Endometrial microvascular endothelial cells (primary cell): ENCODE measurements around a stretch of chr12.

DNA sequence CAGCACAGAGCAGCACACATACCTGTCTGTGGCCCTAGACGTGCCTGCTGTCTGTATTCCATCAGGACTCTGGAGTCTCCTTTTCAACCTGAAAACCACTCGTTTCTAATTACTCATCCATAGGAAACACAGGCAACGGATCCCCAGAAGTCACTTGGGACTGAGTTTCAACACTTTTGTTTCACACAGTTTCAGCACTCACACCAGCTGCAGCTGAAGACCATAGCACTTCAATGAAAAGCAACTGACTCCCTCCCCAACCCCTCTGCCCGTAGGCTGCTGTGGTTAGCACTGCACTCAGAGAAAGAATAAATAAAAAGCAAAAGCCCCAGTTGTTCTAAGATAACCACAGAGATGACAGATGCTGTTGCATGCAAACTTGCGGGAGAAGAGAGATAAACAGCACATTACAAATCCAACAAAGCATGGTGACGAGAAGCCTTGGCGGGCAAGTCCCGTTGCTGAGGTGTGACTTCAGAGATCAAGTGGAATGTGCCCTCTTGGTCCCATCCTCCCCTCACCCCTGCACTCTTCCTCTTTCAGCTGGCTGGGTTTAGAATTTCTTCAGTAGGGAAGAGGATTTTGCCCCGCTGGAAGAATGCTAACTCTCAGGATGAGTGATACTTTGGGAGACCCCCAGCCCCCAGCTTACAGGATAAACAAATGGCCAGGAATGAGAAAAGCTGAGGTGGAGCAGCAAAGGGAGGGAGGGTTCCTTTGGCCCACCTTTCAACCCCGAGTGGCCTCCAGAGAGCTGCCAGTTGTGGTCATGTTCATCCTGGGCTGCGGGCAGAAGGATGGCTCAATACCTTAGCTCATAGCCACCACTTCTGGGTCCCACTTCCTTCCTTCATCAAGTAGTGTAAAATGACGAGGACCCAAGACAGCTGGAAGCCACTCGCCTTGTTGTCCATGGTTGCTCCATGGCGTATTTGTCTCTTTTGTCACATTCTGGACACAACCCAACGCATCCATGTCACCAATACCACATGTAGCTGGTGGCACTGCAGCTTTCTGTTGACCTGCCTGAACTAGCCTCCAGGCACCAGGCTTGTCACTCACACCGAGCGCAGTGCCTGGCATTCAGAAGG is 24.5 kb downstream of the CRACR2A start:
- RAMPAGE, long total RNA = no peak

GRCh38 chr12:3905733-3906130 is 32.5 kb upstream of the PARP11 start:
- RAMPAGE, long total RNA = no peak

- RAMPAGE, long total RNA = no peak
Observed at GRCh38 chr12:3951018-3951241, 77.7 kb upstream of the PARP11 start.

DNA sequence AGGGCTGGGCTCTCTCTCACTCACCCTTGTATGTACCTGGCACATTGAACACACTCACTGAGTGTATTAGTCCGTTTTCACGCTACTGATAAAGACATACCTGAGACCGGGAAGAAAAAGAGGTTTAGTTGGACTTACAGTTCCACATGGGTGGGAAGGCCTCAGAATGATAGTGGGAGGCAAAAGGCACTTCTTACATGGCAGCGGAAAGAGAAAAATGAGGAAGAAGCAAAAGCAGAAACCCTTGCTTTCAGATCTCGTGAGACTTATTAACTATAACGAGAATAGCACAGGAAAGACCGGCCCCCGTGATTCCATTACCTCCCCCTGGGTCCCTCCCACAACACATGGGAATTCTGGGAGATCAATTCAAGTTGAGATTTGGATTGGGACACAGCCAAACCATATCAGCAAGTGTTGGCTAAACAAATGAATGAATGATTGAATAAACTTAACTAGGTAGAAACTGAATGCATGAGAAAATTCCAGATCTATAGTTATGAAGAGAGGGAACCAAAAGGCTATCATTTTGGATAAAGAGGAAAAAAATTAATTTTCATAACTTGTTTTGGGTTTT is 85.3 kb upstream of the PARP11 start:
- RAMPAGE, long total RNA = no peak

GRCh38 chr12:4031906-4032486 is 158.8 kb upstream of the PARP11 start:
- RAMPAGE, long total RNA = no peak

DNA sequence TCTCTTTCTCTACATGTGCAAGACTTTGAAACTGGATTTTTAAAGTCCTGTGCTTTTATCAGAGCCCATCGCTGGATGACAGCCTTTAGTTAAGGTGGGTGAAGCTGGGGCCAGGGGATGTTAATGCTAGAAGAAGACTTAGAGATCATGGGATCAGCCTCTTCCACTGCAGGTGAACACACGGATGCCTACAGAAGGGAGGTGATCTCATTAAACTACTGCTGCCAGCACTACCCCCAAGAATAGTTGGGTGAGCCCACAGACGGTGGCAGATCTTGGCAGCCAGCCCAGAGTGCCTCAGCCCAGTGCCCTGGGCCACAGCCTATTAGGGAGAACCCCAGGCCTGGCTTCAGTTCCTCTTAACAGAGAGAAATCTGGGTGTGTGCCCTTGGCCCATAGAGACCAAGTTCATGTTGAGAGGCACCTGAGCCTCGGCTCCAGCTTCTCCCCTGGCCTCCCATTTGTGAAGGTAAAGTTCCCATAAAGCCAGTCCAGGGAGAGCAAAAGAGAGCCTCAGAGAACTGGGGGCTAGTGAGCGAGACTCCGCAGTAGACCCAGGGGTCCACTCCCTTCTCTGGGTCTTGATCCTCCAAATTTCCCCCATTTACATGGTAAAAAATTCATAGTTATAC is 125.1 kb upstream of the CCND2 start:
- RAMPAGE, long total RNA = no peak

DNA sequence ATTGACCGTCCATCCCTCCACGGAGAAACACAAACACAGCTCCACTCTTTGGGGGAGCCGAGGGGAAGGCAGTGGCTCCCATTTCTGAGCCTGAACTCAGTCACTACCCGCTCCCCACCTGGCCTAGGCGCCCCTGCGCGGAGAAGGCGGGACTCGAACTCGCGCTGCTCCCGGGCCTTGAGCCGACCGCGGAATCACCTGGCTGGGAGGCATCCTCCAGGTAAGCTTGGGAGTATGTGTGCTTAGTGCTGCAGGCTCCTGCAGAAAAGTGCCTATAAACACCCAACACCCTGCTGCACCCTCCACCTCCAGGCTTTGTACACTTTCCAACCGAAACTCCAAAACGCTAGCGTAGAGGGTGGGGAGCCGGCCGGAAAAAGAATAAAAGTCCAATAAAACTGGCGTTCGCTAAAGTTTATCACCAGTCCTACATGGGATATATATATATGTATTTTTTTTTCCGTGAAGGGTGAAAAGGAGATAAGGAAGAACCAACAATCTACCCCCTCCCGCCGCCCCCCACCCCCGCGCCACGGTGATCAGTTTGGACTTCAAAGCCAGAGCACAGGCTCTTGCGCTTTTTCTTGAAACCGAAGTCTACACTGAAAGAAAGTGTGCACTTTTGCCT is 3.3 kb upstream of the CCND2 start:
- RAMPAGE, long total RNA = no peak

DNA sequence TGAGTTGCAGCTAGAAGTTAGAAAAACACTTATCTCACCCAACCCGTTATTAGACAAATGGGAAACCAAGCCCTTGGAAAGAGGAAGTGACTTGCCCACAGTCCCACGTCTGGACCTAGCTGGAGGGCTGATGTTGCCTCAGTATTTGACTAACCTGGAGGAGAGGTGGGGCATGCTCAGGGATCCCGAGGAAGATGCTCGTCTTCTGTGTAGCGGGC is 12.6 kb downstream of the CCND2 start:
- RAMPAGE, long total RNA = no peak

GRCh38 chr12:4287778-4288213 is 14.2 kb downstream of the CCND2 start:
- RAMPAGE, long total RNA = no peak

DNA sequence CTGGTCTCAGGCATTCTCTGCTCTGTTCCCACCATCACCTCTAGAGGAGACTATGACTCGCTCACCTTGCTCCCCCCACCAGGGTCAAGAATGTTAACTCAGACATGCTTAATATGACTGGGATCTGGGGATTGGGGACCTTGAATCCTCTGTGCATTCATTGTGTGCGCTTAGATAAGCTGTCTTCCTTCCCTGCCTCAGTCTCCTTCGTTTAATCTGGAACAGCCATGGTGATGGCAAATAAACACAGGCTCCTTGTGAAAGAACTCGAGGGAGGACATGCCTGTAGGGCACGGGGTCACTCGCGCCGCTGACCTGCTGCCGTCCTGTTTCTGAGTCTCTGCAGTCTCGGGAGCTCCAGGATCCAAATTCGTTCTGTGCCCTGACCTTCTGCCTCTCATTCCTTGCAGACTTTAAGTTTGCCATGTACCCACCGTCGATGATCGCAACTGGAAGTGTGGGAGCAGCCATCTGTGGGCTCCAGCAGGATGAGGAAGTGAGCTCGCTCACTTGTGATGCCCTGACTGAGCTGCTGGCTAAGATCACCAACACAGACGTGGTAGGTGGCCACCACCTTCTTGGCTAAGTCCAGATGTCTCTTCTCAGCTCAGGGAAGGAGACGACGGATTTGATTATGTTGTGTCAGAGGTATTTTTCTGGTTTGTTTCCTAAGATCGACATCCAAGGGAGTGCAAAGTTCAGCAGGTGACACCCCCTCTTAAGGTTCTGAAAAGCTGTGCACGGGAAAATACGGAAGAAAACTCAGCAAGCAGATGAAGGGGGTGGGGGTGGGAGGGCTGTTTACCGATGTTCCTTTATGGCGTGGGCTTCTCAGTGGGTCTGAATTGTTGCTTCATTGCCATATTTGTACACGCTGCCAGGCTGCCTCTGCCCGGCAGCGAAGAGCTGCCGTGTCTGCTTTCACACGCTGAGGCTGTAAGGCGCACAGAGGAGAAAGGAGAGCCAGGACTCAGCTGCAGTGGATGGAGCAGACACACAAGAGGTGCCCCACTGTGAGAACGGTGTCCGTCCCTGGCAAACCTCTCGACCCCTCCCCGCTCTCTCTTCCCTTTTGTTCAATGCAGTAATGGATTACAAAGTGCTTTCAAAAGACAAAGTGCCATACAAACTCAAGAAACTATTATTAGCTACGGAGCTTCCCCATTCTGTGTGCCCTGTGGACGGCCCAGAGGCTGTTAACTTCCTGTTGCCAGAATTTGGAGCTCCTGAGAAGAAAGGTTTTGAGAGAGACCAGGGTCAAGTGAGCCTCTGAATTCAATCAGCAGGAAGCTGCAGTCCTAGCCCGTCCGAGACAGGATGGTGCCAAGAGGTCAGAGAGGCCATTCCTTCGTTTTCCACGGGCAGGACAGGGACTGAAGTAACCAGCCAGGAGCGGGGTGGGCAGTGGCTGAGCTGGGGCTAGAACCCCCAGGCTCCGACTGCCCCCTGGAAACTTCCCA is 15.4 kb downstream of the CCND2 start:
- RAMPAGE, long total RNA = no peak

GRCh38 chr12:4701245-4701924 is 18.8 kb upstream of the GALNT8 start:
- RAMPAGE, long total RNA = no peak

DNA sequence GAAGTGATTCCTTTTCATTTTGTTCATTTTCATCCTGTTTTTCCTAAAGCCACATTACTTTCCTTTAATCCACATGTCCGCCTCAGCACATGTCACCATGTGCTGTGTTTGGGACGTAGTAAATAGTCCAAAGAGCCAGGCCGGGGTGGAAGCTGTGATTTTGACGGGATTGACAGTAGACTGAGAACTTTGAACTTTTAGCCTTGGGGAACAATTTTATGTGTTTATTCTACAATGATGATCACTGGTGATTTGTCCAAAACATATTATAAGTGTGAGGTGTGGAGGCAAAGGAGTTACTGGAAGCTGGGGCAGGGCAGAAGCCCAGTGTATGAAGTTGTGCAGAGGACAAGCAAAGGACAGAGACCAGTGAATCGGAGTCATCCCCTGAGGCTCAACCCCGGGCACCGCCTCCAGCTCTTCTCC is 1.2 kb upstream of the GALNT8 start:
- RAMPAGE, long total RNA = no peak

DNA sequence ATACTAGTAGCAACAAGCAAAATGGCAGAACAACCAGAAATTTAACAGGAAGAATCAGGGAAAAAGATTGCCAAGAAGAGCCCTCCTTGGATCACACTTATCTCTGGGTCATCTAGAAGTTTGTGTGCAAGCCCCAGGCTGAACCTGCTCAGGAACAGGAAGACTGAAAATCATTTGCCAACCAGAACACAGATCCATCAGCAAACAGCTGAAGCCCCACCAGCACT is 15.7 kb downstream of the GALNT8 start:
- RAMPAGE, long total RNA = no peak

GRCh38 chr12:5503592-5504026 is 71.7 kb downstream of the NTF3 start:
- RAMPAGE, long total RNA = no peak

GRCh38 chr12:5934511-5935177 is 10.4 kb downstream of the ANO2 start:
- RAMPAGE, long total RNA = no peak

DNA sequence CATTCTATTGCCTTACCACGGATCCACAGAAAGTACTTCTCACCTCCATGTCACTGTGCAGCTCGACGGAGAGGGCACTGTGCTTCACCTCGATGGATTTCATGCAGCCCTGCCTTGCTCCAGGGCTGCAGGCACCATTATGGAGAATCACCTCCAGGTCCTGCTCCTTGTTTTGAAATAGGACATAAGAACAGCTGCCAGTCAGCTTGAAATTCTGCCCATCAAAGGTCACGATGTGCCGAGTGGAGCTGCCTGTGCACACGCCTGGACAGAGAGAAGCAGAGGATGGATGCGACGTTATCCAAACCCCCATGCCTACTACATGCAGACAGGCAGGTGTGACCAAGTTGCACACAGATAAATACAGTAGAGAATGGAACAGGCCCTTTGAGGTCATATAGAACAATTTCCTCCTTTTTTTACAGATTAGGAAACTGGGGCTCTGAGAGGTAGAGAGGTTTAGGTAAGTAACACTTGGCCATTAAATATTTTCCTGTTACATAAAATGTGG is 51.0 kb upstream of the ANO2 start:
- RAMPAGE, long total RNA = no peak

DNA sequence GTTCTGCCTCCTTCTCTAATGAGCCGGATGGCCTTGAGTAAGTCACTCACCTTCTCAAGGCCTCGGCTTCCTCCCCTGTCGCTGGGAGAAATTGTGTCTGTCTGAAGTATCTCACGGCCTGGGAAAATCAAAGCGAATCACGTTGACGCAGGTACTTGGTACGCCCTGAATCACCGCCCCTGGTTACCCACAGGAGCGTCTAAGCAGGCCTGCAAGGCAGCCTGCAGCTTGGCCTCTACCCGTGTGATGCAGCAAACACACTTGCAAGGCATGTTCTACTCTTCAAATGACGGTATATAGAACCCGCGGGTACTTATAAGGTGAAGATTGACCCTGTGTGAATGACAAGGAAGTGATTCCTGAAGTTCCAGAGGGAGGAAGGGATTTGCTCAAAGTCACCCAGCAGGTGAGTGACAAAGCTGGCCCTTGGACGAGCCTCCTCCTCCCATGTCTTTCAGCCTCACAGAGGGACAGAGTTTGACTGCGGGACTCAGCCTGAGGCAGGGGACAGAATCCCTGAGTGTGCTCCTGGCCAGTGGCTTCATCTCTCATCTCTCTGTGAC is 28.0 kb upstream of the CD9 start:
- RAMPAGE, long total RNA = no peak

DNA sequence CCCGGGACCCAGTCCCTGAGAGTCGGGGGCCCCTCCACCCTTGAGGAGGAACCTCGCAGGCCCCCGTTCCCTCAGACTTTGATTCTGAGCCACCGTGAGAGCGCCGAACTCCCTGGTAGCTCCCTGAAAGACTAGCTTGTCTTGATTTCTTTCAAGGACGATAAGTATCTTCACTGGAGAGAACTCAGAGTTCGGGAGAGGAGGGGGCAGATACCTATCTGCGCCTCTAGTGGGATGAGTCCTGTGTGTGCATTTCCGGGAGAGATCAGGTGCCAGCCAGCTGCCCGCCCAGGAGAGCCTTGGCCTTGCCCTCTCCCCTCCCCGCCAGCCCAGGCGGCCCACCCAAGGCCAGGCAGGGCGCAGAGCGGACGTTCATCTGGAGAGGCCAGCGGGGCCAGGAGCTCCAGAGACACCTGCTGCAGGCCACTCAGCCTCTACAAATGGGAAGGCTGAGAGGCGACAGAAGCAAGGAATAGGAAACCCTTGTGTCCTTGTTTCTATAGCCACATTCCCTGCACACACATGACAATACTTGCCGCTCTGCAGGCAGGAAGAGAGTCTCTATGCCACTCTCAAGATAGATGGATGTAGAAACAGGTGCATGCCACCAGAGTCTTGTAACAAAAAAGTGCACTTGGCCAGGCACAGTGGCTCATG is 1.0 kb downstream of the CD9 start:
- RAMPAGE, long total RNA = no peak

- RAMPAGE, long total RNA = no peak
Observed at GRCh38 chr12:6225620-6226464, 25.6 kb downstream of the CD9 start.

GRCh38 chr12:6376006-6376946 is 913 bp upstream of the SCNN1A start:
- RAMPAGE, long total RNA = no peak